GM12878 (cell line): ENCODE measurements around a stretch of chr22.

GRCh38 chr22:35838352-35838894, 120.8 kb downstream of the APOL5 start:
- RAMPAGE, long total RNA: no peak
- RRBS, 2 experiments: no CpG with 5 or more reads among the region's 12 CpGs
CAGE:
- cytosol, long polyA minus RNA: no peak
- cytosol, long polyA plus RNA: no peak
- long polyA plus RNA: no peak
- nucleolus, long total RNA: no peak
- nucleus, long polyA plus RNA: no peak
- nucleus, long total RNA: no peak

DNA sequence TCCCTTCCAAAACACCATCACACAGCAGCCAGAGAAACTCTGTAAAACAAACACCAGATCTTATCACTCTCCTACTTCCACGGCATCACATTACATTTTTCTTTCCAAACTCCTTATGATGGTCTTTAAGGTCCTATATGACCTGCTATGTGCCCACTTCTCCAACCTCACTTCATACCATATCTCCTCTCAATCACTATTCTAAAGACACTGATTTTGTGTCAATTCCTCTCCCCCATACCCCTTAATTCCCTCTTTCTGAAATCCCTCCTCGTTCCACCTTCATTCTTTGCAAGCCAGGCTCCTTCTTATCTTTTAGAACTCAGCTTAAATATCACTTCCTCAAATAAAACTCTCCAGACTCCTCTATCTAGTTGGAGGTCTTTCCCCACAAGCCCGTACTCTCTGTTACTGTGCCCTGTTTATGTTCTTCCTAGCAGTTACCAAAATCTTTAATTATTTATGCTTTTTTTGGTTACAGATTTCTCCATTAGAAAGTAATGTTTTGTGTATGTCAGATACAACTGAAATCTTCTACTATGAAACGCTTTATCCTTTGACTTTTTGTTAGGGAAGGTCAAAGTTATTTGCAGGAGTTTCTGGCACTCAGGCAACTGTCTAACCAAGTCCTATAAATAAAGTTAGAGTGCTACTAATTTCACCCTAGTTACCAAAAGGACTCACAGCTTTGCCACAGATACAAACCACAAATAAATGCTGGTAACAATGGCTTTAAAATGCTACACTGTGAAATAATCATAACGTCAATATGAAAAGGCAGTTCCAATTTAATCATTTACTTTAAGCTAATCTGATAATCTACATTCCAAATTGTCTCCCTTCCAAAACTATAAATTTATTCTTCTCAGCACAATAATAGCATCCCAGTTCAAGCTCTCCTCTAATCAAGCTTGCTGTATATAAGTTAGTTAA, 124.5 kb downstream of the RBFOX2 start:
- RAMPAGE, long total RNA: no peak
- RRBS, 2 experiments: no CpG with 5 or more reads among the region's 5 CpGs
CAGE:
- cytosol, long polyA minus RNA: no peak
- cytosol, long polyA plus RNA: no peak
- long polyA plus RNA: no peak
- nucleolus, long total RNA: no peak
- nucleus, long polyA plus RNA: no peak
- nucleus, long total RNA: no peak

GRCh38 chr22:35919808-35920237, 108.8 kb downstream of the RBFOX2 start:
- RAMPAGE, long total RNA: no peak
- RRBS, 2 experiments: no CpG with 5 or more reads among the region's 3 CpGs
CAGE:
- cytosol, long polyA minus RNA: no peak
- cytosol, long polyA plus RNA: no peak
- long polyA plus RNA: no peak
- nucleolus, long total RNA: no peak
- nucleus, long polyA plus RNA: no peak
- nucleus, long total RNA: no peak

GRCh38 chr22:36145386-36146390, 14.9 kb downstream of the APOL3 start:
- RAMPAGE, long total RNA: no peak
- RRBS, 2 experiments: no CpG with 5 or more reads among the region's 16 CpGs
CAGE:
- cytosol, long polyA minus RNA: no peak
- cytosol, long polyA plus RNA: no peak
- long polyA plus RNA: no peak
- nucleolus, long total RNA: no peak
- nucleus, long polyA plus RNA: no peak
- nucleus, long total RNA: no peak

GRCh38 chr22:36265623-36266184, 12.8 kb downstream of the APOL1 start:
- RAMPAGE, long total RNA: no peak
- RRBS, 2 experiments: no CpG with 5 or more reads among the region's 14 CpGs
CAGE:
- cytosol, long polyA minus RNA: no peak
- cytosol, long polyA plus RNA: no peak
- long polyA plus RNA: no peak
- nucleolus, long total RNA: no peak
- nucleus, long polyA plus RNA: no peak
- nucleus, long total RNA: no peak

DNA sequence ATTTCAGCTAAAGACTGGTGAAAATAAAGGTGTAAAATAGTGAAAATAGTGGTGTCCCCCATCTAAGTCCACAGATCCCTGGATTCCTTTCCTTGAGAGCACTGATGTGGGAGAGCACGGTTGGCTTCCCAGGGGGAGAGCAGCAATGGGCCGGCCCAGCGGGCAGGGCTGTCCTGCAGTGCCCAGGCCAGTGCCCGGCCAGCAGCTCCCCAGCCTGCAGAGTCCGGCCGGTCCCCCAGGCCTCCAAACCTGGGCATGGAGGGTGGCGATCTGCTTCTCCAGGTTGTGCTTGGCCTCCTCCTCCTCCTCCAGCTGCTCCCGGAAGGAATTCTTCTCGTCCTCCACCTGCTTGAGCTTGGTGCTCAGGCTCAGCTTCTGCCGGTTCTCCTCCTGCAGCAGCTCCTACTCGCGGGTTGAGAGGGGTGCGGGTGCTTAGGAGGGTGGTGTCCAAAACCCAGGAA, 40.2 kb downstream of the APOL1 start:
- RAMPAGE, long total RNA: no peak
- RRBS, 2 experiments: 91 to 97% methylated on average over 3 to 5 of the region's 13 CpGs
CAGE:
- cytosol, long polyA minus RNA: no peak
- cytosol, long polyA plus RNA: start-site peak on the minus strand centred at position 319 of the sequence, 49 bp wide, 72 and 104 reads in 2 replicates
- long polyA plus RNA: no peak
- nucleolus, long total RNA: no peak
- nucleus, long polyA plus RNA: no peak
- nucleus, long total RNA: no peak

DNA sequence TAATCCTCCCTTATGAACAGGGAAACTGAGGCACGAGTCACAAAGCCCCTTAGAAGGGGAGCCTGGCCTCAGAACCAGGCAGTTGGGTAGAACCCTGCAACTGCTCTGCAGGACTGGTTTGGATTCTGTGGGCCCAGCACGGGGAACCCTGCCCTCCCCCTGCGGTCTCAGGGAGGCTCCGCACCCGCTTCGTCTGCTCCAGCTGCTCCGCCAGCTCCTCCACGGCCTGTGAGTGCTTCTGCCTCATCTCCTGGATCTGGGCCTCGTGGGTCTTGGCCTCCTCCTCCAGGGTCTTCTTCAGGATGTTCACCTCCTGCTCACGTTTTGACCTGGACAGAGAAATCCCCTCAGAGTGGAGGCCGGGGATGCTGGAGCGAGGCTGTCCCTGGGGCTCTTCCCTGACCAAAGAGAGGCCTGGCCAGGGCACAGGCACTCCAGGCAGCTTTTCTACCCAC, 41.8 kb downstream of the APOL1 start:
- RAMPAGE, long total RNA: no peak
- RRBS, 2 experiments: 100% methylated on average over 2 of the region's 12 CpGs; no CpG with 5 or more reads in 1 of the 2 experiments
CAGE:
- cytosol, long polyA minus RNA: no peak
- cytosol, long polyA plus RNA: no peak
- long polyA plus RNA: no peak
- nucleolus, long total RNA: no peak
- nucleus, long polyA plus RNA: no peak
- nucleus, long total RNA: no peak

GRCh38 chr22:36295454-36295995, 42.6 kb downstream of the APOL1 start:
- RAMPAGE, long total RNA: no peak
- RRBS, 2 experiments: no CpG with 5 or more reads among the region's 7 CpGs
CAGE:
- cytosol, long polyA minus RNA: no peak
- cytosol, long polyA plus RNA: no peak
- long polyA plus RNA: no peak
- nucleolus, long total RNA: no peak
- nucleus, long polyA plus RNA: no peak
- nucleus, long total RNA: no peak

GRCh38 chr22:36325871-36326524, 61.8 kb downstream of the MYH9 start:
- RAMPAGE, long total RNA: no peak
- RRBS, 2 experiments: no CpG with 5 or more reads among the region's 11 CpGs
CAGE:
- cytosol, long polyA minus RNA: no peak
- cytosol, long polyA plus RNA: no peak
- long polyA plus RNA: no peak
- nucleolus, long total RNA: no peak
- nucleus, long polyA plus RNA: no peak
- nucleus, long total RNA: no peak

DNA sequence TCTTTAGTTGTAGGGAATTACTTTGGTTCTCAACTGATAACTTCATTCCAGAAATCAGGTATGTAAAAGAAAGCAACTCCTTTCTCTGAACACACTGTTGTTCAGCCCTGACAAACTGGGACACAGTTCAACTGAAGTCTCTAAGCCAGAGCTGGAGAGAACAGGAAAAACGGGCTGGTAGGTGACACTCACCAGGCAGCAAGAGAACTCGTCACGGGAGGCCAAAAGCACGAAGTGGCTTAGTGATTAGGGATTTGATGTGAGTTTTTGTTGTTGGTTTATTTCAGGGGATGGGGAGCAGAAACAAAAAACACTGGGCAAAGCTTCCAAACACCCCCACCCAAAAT, 54.1 kb downstream of the MYH9 start:
- RAMPAGE, long total RNA: no peak
- RRBS, 2 experiments: no CpG with 5 or more reads among the region's 4 CpGs
CAGE:
- cytosol, long polyA minus RNA: no peak
- cytosol, long polyA plus RNA: no peak
- long polyA plus RNA: no peak
- nucleolus, long total RNA: no peak
- nucleus, long polyA plus RNA: no peak
- nucleus, long total RNA: no peak

- RAMPAGE, long total RNA: no peak
- RRBS, 2 experiments: 76 to 91% methylated on average over 4 of the region's 25 CpGs
CAGE:
- cytosol, long polyA minus RNA: no peak
- cytosol, long polyA plus RNA: no peak
- long polyA plus RNA: no peak
- nucleolus, long total RNA: no peak
- nucleus, long polyA plus RNA: no peak
- nucleus, long total RNA: no peak
Observed at GRCh38 chr22:36351608-36352478, 35.9 kb downstream of the MYH9 start.

GRCh38 chr22:36362745-36363438, 24.9 kb downstream of the MYH9 start:
- RAMPAGE, long total RNA: no peak
- RRBS, 2 experiments: no CpG with 5 or more reads among the region's 4 CpGs
CAGE:
- cytosol, long polyA minus RNA: no peak
- cytosol, long polyA plus RNA: no peak
- long polyA plus RNA: no peak
- nucleolus, long total RNA: no peak
- nucleus, long polyA plus RNA: no peak
- nucleus, long total RNA: no peak

DNA sequence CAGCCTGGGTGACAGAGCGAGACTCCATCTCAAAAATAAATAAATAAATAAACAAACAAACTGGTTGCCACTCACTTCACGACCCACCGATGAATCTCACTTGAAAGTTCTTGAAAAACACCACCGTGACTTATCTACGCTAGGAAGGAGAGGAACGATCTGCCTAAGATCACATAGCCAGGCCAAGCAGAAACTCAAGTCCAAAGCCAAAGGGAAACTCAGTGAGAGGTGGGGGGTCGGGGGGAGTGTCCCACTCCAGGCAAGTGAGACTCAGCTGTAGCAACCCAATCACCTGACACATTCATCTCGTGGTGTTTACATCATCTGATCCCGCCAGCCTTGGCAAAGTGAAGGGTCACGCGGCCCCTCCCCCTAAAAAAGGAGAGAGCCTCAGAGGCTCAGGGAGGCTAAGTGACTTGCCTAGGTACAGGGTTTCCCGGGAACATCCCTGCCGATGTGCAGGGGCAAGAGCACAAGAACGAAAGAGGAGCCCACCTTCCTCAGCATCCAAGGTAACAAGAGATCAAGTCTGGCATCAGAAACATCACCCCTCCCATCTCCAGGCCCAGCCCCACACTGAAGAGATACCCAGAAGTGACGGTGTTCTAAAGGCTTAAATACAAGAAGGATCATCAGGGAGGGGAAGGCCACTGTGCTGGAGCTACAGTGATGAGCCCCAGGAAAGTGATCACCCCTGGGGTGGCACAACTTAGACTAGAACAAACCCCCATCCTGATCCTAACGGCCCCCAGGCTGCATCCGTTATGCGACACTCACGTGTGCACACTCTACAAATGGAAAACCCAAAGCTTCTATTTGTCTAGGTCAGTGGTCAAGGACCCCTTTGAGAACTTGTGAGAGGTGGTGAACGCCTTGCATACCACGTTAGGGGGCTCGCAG, 21.4 kb downstream of the MYH9 start:
- RAMPAGE, long total RNA: no peak
- RRBS, 2 experiments: no CpG with 5 or more reads among the region's 22 CpGs
CAGE:
- cytosol, long polyA minus RNA: no peak
- cytosol, long polyA plus RNA: no peak
- long polyA plus RNA: no peak
- nucleolus, long total RNA: no peak
- nucleus, long polyA plus RNA: no peak
- nucleus, long total RNA: no peak

DNA sequence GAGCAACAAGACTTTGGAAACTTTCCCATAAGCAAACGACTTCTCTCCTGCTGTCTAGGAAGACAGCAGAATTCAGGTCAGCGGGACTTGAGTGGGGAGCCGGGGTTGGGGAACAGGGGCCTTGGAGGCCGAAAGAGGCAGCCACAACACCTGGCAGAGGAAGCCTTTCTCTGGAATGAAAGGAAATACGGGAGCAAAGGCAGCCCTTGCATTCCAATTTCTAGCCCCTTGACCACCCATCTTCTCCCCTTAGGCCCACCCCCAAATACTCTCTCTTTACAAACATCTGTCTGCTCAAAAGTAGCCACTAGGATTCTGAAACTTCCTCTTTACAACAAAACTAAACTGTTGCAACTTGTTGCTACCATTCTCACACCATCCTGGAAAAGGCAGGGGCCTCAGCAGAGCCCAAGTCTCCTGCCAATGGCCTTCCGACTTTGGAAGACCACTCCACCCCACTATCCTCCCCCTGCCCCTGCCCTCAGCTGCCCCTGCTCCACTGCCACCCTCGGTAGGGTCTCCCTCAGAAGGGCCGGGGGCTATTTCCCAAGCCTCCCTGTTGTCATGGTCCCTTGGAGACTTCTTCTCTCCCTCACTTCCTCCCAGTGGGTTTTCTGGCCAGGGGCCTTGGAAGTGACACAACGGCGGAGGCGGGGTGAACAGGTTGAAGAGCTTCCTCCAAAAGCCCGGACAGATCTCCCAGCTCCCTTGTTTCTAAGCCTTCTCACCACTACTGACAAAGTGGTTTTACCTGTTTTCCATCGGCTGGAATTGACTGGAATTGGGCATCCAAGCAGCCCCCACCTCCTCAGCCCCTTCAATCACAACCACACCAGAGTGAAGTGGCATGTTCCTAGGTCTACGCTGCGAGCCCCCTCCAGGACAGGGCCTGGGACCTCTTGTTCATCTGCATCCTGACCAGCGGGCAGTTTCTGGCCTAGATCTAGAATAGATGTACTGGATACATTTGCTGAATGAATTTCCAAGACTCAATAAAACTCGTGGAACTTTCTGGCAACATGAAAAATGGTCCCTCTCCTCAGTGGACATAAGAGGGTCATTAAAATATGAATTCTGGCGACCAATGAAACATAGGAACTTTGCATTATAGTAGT, 14.6 kb downstream of the MYH9 start:
- RAMPAGE, long total RNA: no peak
- RRBS, 2 experiments: no CpG with 5 or more reads among the region's 18 CpGs
CAGE:
- cytosol, long polyA minus RNA: no peak
- cytosol, long polyA plus RNA: no peak
- long polyA plus RNA: no peak
- nucleolus, long total RNA: no peak
- nucleus, long polyA plus RNA: no peak
- nucleus, long total RNA: no peak

GRCh38 chr22:36382605-36382874, 5.2 kb downstream of the MYH9 start:
- RAMPAGE, long total RNA: no peak
- RRBS, 2 experiments: no CpG with 5 or more reads among the region's 3 CpGs
CAGE:
- cytosol, long polyA minus RNA: no peak
- cytosol, long polyA plus RNA: no peak
- long polyA plus RNA: no peak
- nucleolus, long total RNA: no peak
- nucleus, long polyA plus RNA: no peak
- nucleus, long total RNA: no peak

- RAMPAGE, long total RNA: no peak
- RRBS, 2 experiments: no CpG with 5 or more reads among the region's 14 CpGs
CAGE:
- cytosol, long polyA minus RNA: no peak
- cytosol, long polyA plus RNA: no peak
- long polyA plus RNA: no peak
- nucleolus, long total RNA: no peak
- nucleus, long polyA plus RNA: no peak
- nucleus, long total RNA: no peak
Observed at GRCh38 chr22:36384750-36385849, 2.7 kb downstream of the MYH9 start.

DNA sequence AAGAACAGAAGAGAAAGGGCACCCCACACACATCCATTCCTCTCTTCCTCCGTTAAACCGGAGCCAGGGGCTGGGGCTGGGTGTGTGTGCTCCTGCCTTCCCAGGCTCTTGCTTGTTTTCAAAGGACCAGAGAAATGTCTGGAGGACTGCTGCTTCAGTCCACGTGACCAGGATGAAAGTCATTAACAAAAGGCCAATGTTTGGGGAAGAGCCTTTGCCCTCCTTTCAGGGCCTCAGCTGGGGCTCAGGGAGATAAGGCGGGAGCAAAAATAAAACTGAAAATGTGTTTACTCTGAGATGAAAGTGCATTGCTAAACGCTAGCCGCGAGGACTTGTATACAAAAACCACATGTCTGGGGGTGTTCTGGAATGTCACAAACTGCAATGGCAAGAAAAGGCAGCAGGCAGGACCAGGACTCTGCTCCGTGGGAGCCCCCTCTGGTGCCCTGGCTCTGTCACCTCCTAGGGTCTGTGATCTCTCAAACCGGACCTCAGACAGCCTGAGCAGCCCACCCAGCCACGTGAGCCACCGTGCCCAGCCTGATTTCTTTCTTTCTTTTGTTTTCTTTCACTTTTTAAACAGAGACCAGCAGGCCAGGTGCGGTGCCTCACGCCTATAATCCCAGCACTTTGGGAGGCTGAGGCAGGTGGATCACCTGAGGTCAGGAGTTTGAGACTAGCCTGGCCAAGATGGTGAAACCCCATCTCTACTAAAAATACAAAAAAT, 31.6 kb upstream of the MYH9 start:
- RAMPAGE, long total RNA: no peak
- RRBS, 2 experiments: no CpG with 5 or more reads among the region's 13 CpGs
CAGE:
- cytosol, long polyA minus RNA: no peak
- cytosol, long polyA plus RNA: no peak
- long polyA plus RNA: no peak
- nucleolus, long total RNA: no peak
- nucleus, long polyA plus RNA: no peak
- nucleus, long total RNA: no peak

- RAMPAGE, long total RNA: no peak
- RRBS, 2 experiments: 13% methylated on average over 3 of the region's 35 CpGs; no CpG with 5 or more reads in 1 of the 2 experiments
CAGE:
- cytosol, long polyA minus RNA: no peak
- cytosol, long polyA plus RNA: no peak
- long polyA plus RNA: no peak
- nucleolus, long total RNA: no peak
- nucleus, long polyA plus RNA: no peak
- nucleus, long total RNA: no peak
Observed at GRCh38 chr22:36684859-36685814, 18.4 kb downstream of the CACNG2 start.

DNA sequence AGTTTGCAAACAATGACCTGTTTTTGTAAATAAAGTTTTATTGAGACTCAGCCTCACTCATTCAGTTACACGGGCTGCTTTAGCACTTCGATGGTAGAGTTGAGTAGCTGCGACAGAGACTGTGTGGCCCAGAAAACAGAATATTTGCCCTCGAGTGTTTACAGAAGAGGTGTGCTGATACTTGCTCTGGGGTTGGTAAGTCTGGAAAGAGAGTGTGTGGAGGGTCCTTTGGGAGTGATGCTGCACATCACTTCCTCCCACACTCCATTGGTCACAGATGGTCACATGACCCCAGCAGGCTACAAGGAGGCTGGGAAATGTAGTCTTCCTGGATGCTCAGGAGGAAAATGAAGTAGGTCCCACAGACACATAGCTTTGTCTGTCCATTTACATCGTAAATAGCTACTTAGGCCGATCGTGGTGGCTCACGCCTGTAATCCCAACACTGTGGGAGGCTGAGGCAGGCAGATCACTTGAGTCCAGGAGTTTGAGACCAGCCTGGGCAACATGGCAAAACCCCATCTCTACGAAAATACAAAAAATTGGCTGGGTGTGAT, 34.5 kb downstream of the IFT27 start:
- RAMPAGE, long total RNA: no peak
- RRBS, 2 experiments: no CpG with 5 or more reads among the region's 9 CpGs
CAGE:
- cytosol, long polyA minus RNA: no peak
- cytosol, long polyA plus RNA: no peak
- long polyA plus RNA: no peak
- nucleolus, long total RNA: no peak
- nucleus, long polyA plus RNA: no peak
- nucleus, long total RNA: no peak

DNA sequence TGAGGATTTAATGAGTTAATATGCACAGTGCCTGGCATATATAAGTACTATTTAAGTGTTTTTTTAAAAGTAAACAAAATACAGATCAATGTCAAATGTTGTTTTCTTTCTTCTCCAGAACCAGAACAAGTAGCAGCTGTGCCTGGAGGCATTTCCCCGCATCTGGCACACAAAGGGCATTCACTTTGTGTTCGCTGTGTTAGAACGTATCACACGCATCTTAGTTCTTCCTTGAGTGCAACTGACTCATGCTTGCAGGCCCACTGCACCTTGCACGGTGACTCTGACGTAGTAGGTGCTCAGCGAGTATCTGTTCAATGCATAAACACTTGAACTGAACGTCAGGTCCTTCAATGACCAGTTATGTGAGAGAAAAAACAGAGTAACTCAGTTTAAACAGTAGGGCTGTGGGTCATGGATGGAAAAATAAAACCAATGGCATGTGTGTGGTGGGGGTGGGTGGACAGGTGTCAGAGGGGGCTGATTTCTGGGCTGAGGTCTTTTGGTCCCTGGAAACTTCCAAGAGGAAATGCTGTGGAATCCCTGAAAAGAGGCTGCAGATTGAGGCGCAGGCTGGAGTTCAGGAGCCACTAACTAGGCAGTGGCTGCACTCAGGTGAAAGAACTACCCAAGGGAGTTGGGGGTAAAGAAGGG, 3.4 kb downstream of the IFT27 start:
- RAMPAGE, long total RNA: no peak
- RRBS, 2 experiments: no CpG with 5 or more reads among the region's 9 CpGs
CAGE:
- cytosol, long polyA minus RNA: no peak
- cytosol, long polyA plus RNA: no peak
- long polyA plus RNA: no peak
- nucleolus, long total RNA: no peak
- nucleus, long polyA plus RNA: no peak
- nucleus, long total RNA: no peak